Rectum (tissue), 1 donor: ENCODE results near the genes PTBP2 and AGL.

DNA sequence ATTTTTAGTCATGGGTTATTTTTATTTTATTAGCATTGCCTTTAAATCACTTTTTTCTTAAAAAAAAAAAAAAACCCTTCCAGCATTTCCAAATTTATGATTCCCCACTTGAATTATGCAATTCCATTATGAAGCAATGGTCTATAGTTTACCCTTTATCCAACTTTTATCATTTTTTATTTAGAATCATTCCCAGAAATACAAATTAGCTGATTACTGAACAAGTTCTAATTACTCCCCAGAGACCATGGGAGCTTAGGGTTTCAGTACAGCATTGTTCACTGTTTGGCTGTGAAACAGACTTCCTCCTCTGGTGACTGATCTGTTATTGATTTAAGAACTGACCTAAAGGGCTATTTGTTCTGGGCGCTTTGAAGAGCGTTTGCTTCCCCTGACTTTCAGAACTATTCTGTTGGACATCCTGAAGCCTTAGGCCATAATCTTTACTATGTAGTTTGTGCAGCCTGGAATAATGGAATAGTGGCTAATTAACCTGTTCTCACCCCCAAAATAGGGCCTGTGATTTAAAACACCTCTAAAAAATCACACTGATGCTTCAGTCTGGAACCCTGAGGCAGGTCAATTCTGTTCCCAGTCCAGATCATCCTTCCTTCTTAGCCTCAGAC lies 58.8 kb downstream of the ALG14 start:
- PRO-cap: no peak

DNA sequence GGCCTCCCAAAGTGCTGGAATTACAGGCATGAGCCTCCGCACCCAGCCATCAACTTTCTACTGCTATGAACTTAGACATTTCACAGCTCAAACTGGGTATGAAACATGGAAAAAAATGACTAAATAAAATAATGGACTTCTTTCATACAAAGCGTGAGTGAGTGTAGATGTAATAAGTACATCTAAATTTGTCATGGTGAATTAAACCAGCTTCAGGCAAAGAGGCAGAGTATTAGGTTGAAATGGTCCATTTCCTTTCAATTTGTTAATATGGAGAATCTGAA lies 49.4 kb downstream of the ALG14 start:
- PRO-cap: no peak

GRCh38 chr1:95043201-95043701 lies 29.5 kb downstream of the ALG14 start:
- PRO-cap: no peak

DNA sequence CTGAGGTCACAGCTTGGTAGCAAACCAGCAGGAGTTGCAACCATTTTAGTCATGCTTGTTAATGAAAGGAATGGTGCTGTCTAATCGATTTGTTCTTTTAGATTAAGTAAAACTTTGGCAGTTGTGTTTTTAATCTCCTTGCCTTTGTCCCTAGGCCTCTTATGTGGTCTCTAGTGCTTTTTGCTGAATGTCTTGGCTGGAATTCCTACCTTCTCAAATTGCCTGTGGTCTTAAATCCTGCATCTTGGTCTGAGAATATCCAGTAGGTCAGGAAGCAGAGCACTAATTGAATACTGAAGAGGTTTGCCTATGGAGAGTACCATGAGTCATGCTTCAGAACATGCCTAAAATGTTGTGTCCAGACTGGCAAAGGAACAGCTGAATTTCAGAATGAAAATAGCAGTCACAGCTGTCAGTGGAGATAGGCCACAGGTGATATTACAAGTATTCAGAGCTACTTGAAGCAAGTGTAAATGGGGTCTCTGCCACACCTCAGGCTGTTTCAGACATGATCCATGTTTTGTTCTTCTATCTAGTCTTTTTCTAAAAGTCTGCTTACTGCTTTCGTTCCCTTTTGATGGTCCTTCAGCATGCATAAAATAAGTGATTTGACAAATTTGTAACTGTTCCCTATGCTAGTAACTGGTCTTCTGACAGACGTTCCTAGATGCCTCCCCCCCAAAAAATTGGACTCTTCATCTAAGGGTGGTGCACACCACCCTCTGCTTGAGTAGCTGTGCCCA lies 36.1 kb upstream of the RWDD3 start:
- PRO-cap: no peak

DNA sequence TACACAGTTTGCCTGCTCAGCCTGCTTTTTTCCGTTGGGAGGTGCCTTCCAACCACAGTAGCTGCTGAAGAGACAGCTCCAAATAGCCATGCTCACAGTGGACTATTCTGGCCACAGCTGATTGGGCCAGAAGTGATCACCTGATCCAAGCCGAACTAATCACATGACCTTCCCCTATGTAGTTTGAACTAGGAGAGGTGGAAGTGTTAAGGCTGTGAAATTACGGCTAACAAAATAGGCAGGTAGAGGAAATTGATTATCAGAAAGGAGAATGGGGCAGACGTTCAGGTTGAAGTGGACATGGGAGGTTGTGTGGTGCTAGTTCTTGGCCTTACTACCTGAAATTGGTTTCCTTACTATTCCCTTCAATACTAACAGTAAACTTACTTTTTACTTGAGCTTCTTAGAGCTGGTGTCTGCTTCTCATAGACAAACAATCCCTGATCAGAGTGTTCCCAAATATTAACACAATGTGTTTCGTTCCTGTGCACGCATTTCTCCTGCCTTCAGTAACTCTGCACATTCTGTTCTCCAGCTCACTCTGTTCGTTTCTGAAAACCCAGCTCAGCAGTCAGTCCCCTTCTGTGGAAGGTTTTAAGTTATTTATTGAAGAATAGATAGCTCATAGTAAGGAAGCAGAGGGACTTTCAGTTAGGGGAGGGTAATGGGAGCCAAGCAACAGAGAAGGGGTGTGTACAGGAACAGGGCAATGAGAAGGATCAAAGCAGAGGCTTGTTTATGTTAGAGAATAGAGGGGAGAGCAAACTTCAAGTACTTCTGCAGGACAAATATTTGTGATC lies 136.3 kb downstream of the RWDD3 start:
- PRO-cap: no peak

- PRO-cap: no peak
Observed at GRCh38 chr1:96679309-96679858, 42.2 kb upstream of the PTBP2 start.

GRCh38 chr1:96721036-96722309 lies at the start of gene PTBP2:
PTBP2 (plus strand) TSS chr1:96721784.
- PRO-cap: bidirectional peak, plus-strand start at chr1:96721571, minus-strand start at chr1:96721577; bidirectional peak, plus-strand start at chr1:96721767, minus-strand start at chr1:96721714; bidirectional peak, plus-strand start at chr1:96722058, minus-strand start at chr1:96721947

GRCh38 chr1:96755513-96756267 lies 34.1 kb downstream of the PTBP2 start:
- PRO-cap: no peak

DNA sequence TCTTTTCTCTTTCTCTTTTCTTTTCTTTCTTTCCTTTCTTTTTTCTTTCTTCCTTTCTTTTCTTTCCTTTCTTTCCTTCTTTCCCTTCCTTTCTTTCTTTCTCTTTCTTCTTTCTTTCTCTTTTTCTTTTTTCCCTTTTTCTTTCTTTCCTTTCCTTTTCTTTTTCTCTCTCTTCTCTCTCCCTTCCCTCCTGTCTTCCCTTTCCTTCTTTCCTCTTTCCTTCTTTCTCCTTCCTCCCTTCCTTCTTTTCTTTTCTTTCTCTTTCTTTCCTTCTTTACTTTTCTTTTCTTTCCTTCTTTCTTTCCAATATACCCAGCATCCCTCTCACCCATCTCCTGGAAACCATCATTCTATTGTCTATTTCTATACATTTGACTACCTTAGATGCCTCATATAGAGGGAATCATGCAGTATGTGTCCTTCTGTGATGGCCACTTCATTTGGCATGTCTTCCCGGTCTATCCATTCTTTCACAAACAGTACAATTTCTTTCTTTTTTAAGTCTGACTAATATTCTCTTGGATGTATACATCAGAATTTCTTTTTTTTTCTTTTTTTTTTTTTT lies 391.1 kb downstream of the DPYD start:
- PRO-cap: no peak

- PRO-cap: no peak
Observed at GRCh38 chr1:97658571-97659502, 262.0 kb downstream of the DPYD start.

DNA sequence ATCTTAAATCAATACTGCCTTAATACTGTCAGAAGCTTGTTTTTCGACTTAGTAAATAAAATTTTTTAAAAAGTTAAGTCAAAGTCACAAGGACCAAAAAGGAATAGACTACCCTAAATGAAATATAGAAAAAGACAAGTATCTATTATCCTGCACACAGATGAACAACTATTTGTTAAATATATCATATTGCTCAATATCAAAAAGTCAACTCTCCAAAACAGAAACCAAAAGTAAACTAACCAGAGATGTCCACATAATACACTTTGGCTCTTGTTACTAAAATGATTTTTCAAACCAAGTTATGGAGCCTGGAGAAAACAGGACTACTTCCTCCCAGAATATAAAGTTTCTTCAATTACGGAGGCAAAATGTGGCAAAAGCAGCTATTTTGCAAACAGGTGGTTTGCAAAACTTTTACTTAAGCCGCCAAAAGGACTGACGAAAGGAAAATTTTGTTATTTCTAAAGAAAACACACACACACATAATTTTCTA lies 1.3 kb downstream of the DPYD start:
- PRO-cap: no peak

DNA sequence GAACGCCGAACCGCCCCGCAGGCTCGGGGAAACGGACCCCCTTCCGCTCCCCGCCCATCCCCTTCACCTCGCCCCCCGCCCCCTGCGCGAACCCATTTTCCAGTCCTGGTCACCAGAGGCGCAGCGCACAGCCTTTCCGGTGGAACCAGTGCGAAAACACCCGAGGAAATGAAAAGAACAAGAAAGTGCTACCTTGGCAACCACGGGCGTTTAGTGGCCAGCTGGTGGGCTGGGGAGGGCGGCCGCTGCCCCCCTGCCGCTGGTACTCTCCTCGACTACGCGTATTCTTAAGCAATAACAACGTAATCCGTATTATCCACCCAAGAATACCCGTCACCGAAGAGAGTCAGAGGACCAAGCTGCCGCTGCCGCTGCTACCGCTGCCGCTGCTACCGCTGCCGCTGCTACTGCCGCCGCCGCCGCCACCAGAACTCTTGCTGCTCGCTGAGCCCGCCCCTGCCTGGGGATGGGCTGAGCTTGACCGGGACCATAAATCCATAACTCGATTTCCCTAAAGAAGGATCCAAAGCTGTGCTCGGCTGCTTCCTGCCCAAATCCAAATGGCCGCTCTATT lies 125.1 kb upstream of the DPYD start:
- PRO-cap: no peak

GRCh38 chr1:98048232-98048728 lies 127.4 kb upstream of the DPYD start:
- PRO-cap: no peak

DNA sequence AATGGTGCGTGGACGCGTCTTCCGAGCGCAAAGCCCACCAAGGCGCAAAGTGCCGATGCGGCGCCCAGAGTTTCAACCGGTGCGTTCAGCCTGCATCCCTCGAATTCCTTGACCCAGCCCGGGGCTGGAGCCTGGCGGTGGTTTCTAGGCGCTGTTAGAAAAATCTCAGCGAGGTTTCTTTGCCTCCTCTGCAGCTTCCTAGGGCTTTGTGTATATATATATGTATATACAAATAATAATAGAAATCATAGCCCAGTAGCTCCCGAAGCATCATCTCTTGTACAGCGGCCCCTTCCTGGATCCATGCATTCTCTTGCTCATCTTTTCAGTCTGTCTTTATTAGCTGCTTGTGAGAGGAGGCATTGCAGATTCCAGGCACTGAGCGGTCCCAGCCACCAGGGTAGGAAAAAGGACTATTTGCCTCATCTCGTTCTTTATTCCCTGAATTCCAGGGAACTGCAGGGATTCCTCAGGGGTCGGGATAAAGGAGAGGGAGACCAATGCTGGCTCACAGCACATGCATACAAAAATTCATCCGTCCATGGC lies 674 bp upstream of the PLPPR5 start:
- PRO-cap: no peak

DNA sequence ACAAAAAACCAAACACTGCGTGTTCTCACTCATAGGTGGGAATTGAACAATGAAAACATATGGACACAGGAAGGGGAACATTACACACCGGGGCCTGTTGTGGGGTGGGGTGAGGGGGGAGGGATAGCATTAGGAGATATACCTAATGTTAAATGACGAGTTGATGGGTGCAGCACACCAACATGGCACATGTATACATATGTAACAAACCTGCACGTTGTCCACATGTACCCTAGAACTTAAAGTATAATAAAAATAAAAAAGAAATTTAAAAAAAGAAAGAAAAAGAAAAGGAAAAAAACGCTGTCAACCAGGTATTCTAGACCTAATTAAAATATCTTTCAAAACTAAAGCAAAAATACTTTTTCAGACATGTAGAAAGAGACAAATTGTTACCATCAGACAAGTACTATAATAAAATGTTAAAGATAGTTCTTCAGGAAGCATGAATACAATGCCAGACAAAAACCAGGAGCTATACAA lies 124.3 kb upstream of the PALMD start:
- PRO-cap: unidirectional peak, plus-strand start at position 296 of the sequence

- PRO-cap: no peak
Observed at GRCh38 chr1:99765962-99766222, 543 bp downstream of the FRRS1 start.

DNA sequence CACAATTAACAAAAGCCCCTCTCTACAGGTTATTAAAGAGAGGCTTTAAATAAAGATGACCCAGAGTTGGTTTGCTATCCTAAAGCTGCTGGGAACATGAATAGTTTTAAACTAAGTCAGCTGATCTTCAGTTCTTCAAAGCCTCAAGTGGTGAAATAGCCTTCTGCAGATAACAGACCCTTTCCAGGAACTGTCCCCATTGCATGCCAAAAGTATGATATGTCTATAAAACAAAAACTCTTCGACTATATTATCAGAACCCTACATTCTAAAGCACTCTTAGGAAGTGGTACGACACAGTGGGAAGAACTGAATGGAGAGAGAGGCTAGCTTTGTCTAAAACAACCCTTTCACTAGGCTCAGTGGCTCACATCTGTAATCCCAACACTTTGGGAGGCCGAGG lies 2.0 kb upstream of the FRRS1 start:
- PRO-cap: no peak

DNA sequence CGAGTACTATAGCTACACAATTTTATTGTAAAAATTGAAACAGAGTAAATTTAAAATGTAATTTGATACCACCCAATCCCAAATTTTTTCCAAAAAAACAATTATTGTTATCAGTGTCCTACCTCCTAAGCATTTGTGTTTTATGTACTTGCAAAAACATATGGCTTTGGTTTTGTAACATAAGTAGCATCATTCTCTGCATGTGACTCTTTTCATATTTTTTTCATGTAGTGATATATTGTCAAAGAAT lies 12.3 kb upstream of the FRRS1 start:
- PRO-cap: no peak

- PRO-cap: bidirectional peak, plus-strand start at chr1:99850126, minus-strand start at chr1:99850023
Observed at GRCh38 chr1:99849485-99850887, at the start of gene AGL. AGL (plus strand) TSS chr1:99850361.

DNA sequence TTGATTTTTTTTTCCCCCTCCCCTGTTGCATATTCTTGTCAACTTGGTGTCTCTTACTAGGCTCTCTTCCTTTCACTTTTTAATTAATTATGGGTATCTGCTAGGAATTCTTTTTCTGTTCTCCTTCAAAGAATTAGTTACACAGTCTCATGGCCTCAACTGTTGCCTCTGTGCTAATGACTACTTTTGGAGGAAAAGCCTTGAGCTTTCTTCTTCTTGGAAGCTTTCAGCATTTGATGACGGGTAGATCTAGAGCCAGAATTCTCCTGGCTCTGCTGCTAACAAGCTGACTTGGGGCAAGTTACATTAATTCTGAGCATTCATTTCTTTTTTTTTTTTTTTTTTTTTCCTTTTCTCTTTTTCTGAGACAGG lies 1.9 kb downstream of the AGL start:
- PRO-cap: no peak